Diencephalon (tissue), 2 donors: ENCODE results near the genes DNAJB7 and RBX1.

DNA sequence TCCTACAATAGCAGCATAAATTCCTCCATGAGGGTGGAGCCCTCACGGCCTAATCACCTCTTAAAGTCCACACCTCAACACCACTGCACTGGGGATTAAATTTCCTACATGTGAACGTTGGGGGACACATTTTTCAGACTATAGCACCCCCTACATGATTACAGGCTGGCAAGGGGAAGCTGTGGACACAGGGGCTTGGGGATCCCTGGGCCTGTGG is 16.5 kb downstream of the MGAT3 start:
- RAMPAGE, long total RNA, result no peak

GRCh38 chr22:39529061-39530091 is 3.2 kb downstream of the RPS19BP1 start:
- RAMPAGE, long total RNA, result no peak

DNA sequence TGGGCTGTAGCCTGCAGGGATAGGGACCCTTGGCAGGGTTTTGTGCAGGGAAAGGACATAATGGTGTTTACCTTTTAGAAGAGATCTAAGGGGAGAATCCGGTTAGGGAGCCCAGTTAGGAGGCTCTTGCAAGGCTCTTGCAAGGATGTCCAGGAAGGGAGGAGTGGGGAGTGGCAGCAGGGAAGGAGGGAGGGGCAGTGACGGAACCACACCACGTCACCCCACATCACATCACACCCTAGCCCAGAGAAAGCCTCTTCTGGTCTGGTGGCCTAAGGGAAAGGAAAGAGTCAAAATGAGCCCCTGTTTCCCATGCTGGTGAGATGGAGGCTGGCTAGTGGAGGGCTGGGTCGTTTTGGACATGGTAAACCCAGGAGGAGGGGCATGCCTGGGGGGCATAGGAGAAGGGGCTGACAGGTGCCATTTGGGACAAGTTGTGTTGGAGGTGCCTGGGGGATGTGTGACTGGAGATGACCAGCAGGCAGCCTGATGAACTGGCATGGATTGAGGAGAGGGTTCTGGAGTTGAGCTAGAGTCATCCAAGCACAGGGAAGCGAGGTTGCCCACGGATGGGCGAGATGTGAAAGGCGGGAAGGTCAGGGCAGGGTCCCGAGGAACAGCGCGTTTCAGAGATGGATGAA is 6.1 kb upstream of the FAM83F start:
- RAMPAGE, long total RNA, result no peak

DNA sequence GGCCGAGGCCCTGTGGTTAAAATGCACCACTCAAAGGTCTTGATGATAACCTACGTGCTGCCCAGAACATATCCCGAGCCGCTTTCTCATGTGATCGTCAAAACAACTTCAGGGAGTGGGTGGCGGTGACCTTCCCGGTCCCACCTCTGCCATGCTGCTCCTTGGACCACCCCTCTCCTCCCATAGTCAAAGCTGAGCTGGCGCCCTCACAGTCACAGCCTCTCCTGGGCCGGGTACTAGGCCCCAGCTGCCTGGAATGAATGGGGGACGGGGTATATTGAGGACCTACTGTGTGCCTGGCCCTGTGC is 1.0 kb downstream of the FAM83F start:
- RAMPAGE, long total RNA, result no peak

DNA sequence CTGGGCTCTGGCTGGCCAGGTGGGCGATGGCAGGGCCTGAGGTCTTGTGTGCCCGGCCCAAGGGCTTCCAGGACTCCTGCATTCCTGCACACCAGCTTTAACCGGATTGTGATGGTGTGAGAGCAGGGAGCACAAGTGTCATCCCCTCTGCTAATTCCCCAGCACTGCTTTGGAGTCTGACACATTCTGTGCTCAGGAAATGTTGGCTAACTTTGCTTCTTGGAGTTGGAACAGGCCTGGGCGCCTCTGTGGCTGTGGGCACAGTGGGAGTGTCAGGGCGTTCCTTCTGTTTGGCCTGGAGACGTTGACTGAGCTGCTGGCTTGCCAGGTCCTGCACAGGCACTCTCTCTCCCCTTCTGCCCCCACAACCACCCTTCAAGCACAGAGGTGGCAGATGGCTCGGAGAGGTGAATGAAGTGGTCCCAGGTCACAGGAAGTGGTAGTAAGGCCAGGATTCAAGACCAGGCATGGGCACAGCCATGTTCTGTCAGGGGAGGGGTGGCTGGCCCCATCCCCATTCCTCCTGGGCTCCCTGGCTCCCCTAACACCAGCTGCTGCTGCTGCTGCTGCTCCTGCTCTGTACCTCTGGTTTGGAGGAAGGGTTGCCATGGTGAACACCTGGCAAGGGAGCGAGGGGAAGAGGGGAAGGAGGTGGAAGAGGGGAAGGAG is 28.2 kb downstream of the FAM83F start:
- RAMPAGE, long total RNA, result no peak

GRCh38 chr22:40039299-40040198 is 44.8 kb downstream of the FAM83F start:
- RAMPAGE, long total RNA, result no peak

DNA sequence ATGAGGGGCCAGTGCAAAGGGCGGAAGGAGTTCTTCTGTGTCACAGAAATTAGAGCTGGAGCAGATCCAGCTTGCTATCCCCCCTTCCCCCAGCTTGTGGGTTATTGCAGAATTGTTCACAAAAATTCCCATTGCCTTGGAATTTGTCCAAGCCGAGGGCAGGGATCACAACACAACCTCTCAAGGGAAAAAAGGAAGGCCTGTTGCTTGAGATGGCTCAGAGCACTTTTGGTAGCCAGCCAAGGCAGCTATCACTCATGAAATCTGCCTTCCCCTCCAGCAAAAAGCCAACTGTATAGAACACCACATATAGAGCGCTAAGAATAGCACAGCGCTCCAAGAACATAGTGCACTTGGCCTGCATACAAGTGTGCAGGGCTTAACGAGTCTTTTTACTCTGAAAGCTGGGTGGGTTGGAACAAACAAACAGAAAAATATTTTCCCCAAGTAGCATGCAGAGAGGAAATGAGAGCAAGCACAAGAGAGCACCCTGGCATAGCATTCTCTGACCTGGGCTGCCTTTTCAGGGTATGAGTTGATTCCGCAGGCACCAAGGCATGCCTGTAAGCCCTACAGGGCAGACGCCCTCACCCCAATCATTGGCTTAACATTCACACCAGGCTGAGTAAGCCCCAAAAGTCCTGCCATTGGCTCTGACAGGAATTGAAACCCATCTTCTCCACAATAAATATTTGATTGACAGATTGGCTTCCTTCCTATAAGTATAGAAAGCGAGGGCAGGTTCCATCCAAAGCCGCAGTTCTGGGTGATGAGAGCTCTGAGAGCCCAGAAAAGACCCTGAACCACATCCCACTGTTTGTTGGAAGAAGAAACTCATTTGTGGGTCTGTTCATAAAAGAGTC is 46.4 kb downstream of the FAM83F start:
- RAMPAGE, long total RNA, result no peak

DNA sequence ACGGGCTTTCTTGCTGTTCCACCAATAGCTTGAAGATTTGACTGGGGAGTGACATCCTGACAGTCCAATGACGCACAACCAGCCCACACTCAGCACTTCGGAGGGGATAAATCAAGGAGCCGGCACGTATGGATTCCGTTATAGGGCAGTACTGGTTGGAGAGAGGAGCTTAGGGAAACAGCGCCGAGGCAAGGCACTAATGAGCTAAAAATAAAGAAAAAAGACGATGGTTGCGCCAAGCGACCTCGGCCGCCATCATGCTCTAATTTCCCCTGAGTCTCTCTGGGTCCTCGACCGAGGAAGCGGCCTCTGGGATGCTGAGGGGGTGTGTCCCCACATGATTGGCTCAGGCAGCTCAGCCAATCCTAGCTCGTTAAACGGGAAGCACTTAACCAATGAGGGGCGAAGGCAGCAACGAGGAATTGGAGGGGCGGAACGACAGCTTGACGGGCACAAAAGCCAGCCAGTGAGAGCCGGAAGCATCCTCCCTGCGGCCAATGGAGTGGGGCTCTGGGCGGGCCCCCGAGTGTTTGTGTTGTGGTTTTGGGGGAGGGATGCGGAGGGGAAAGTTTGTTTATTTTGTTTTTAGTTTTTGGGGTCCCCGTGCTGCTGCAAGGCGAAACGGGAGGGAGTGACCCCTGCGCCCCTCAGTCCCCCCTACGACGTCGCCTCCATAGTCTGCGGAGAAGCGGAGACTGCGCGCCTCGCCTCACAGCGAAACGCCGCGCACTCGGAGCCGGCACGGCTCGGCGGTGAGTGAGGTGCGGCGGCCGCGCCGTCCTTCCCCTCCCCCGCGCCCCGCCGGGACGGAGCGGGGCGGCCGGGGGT is 49.7 kb downstream of the FAM83F start:
- RAMPAGE, long total RNA, result start-site peak on the plus strand centred at position 561 of the sequence, 97 bp wide, 218 and 175 reads in 2 replicates; start-site peak on the plus strand centred at position 705 of the sequence, 58 bp wide, 91 and 99 reads in 2 replicates

DNA sequence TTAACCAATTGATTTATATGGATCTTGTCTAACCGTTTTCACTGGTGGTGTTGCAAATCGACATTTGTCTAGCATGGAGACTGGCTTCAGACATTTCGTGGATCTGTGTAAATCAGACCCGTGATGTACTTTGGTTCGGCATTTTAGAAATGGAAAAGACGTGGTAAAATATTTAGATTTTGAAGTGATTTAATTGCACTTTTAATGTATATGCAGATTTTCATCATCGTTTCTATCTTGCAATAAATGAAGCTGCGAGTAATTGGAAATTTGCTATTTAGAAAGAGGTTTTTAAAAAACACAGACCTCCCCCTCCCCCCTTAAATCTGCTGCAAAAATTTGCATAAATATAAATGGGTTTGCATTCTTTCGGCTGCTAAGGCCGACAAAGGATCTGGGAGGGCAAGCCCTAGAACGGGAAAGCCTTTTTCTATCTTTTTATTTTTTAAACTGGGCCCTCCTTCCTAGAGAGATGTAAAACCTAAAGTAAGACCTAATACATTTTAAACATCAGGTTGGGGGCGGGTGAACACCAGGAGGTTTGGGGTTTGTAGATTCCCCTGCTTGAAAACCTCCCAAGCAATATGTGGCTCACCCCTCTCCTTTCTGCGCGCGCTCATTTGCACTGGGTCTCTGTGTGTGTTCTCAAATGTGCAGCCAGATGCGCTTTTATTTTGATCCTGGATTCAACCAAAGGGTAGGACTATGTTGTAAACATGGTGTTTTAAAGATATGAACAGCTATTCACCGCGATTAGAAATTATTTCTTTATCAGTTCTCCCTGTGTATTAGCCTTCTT is 639 bp downstream of the TNRC6B start:
- RAMPAGE, long total RNA, result no peak

- RAMPAGE, long total RNA, result no peak
Measured at GRCh38 chr22:40181193-40181685, 3.5 kb downstream of the TNRC6B start.

DNA sequence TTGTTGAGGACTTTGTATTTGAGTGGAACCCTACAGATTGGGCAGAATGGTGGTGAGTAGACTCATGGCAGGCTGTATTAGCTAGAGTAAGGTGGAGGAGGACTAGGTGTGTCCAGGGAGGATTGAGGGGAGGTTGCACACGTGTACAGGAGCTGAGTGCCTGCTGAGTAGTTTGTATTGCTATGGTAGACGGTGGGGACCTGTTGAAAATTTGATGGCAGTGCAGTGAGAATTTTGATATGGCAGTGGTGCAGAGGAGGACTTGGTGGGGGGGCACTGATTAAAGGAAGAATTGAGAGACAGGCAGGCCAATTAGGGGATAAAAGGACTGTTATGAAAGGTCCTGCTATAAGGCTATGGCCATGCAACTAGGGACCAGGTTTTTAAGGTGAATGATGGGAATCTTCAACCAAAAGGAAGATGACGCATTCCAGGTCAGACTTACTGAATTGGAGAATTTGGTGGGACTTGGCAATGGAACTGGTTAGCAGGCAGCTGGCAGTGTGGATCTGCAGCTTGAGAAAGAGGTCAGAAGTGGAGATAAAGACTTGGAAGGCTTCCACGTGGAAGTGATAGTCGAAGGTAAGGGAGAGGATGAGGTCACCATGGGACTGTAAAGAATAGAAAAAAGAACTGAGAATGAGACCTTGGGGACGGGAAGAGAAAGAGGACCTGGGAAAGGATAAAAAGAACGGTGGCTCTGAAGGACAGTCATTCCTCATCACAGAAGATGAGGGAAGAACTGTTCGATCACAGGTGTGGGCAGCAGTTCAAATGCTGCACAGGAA is 8.0 kb downstream of the TNRC6B start:
- RAMPAGE, long total RNA, result no peak

DNA sequence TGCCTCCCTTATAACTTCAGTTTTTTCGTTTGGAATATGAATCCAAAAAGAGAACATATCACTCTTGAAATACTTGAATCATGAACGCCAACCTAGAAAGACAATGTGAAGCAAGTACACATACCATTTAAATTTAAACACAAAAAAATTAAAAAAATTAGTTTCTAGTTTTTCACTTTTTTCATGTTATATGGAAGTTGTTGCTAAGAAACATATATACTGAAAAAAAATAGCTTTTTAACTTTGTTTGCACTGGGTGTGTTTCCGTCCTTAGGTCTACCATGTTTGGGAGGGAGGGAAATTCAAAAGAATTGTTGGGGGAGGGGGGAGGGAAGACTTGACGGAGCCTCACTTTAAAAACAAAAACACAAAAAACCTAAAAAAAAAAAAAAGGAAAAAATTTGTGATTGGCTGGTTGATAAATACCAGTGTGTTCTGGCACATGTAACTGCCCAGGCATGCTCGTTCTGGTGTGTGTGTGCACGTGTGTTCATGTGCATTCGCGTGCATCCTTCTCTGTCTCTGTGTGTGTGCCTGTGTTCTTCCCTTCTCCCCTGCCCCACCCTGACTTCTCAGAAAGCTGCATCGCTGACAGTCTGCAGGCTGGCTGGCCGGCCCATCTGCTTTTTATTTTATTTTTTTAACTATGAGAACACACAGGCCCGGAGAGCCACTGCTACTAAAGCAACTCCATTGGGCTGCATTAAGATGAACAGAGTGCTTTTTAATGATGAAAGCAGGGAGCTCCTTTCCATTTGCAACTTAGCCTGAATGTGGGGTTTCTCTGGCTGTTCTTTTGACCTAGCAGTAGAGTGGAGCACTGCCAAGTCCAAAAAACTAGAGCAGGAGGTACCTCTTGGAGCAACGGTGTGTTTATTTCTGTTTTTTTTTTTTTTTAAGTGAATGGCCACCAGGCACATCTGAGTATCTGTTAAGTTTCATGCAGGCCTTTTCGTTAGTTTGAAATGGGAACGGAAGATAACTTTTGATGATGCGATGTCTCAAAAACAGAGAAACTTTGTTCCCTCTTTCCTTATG is 22.6 kb upstream of the ADSL start:
- RAMPAGE, long total RNA, result no peak

- RAMPAGE, long total RNA, result no peak
Measured at GRCh38 chr22:40324447-40325182, 21.7 kb upstream of the ADSL start.

GRCh38 chr22:40326279-40327328 is 19.7 kb upstream of the ADSL start:
- RAMPAGE, long total RNA, result no peak

DNA sequence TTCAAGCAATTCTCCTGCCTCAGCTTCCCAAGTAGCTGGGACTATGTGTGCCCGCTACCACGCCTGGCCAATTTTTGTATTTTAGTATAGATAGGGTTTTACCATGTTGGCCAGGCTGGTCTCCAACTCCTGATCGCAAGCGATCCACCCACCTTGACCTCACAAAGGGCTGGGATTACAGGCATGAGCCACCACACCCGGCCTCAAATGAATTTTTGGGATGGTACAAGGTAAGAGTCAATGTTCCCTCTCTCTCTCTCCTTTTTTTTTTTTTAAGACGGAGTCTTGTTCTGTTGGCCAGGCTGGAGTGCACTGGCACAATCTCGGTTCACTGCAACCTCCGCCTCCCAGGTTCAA is 114.9 kb downstream of the MRTFA start:
- RAMPAGE, long total RNA, result no peak

GRCh38 chr22:40818311-40819147 is 617 bp downstream of the SLC25A17 start:
- RAMPAGE, long total RNA, result no peak

GRCh38 chr22:40861640-40862482 is at the start of gene DNAJB7:
Gene DNAJB7 (minus strand): TSS chr22:40862113.
- RAMPAGE, long total RNA, result no peak

- RAMPAGE, long total RNA, result no peak
Measured at GRCh38 chr22:40922888-40923087, 28.4 kb upstream of the RBX1 start.

DNA sequence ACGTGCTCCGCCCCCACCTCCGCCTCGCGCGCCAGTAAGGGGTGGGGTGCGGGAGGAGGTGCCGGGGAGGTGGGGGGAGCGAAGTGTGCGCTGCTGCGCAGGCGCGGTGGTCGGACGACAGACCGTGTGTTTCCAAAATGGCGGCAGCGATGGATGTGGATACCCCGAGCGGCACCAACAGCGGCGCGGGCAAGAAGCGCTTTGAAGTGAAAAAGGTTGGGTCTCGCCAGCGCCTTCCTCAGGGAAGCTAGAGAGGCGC is at the start of gene RBX1:
Gene RBX1, plus strand, starts transcription at position 117 of the 259 bp plus-strand sequence.
- RAMPAGE, long total RNA, result start-site peak on the plus strand centred at position 125 of the sequence, 38 bp wide, 4,196 and 3,931 reads in 2 replicates

DNA sequence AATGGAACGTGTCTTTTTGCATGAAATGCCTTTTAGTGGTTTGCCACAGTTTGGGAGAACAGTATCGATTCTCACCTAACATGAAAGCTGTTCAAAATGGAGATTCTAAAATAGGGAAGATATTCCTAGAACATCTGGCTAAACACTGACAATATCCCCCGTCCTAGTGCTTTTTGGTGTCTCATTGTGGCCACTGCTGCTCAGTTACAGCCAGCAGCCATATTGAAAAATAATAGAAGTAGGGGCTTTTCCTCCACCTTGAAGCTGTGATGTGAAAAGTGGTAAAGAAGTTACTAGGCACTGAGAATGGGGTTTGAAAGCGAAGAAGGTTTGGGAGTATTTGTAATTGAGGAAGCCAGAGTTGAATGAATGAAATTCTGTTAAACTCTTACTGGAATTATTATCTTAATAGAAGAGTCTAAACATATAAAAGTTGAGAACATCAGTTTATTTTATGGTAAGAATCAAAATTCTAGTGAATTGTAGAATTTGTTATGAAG is 1.1 kb downstream of the RBX1 start:
- RAMPAGE, long total RNA, result no peak